ENCODE measurements around a stretch of chr12.

DNA sequence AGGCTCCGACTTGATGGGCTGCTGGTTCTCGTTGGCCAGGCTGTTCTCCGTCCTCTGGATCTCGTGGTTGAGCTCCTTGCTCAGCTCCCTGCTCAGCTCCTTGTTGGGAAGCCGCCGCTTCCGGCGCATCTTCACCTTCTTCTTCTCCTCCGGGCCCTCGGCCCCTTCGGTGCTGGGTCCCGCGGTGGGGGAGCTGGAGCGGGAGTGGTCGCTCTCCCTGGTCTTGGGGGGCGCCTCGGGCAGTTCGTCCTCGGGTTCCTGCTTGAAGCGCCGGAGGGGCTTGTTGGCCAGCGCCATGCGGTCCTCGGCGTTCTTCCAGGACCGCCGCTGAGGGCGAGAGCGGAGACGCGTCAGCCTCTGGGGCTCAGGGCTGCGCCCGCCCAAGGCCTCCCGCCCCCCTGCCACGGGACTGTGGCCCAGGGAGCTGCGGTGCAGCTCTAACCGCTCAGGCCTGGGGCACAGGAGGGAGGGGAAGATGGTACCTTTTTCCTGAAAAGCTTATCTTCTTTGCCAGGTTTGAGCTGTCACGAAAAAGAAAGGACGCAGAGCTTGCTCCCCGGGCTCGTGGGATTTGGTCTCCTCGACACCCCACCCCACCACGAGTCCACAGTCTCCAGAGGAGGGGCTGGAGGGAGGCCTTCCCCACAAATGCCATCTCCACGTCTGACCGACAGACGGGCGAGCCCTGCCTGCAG, 42.7 kb downstream of the RNF34 start:
- PRO-cap, result no peak
- RAMPAGE, long total RNA, 4 experiments, result no peak in any of the 4 experiments

DNA sequence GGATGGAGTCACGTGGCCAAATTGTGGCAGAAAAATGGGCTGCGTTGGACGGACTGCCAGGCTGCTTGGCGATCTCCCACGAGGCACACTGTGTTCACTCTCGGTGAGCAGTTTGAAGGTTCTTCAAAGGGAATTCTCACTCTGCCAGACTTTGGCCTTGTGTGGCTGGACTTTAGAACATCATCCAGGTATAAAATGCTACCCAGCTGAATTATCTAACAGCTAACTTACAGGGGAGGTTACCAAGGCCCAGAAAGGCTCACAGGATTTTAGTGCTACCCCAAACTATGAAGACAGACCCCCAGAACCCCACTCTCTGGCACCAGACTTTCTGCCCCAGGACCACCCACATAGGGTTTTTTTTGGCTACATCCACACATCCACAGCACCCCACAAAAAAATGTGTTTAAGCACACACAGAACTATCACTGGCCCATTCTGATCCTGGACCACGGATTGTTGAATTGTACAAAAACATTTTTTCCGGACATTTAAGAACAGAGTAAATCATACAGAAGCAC, 84.9 kb downstream of the KDM2B start:
- PRO-cap, result no peak
- RAMPAGE, long total RNA, 4 experiments, result no peak in any of the 4 experiments

- PRO-cap, result no peak
- RAMPAGE, long total RNA, 4 experiments, result no peak in any of the 4 experiments
These were observed 29.7 kb upstream of the KDM2B start for GRCh38 chr12:121610493-121610998.

GRCh38 chr12:121637330-121637863, 32.1 kb downstream of the MORN3 start:
- PRO-cap, result no peak
- RAMPAGE, long total RNA, 4 experiments, result no peak in any of the 4 experiments

DNA sequence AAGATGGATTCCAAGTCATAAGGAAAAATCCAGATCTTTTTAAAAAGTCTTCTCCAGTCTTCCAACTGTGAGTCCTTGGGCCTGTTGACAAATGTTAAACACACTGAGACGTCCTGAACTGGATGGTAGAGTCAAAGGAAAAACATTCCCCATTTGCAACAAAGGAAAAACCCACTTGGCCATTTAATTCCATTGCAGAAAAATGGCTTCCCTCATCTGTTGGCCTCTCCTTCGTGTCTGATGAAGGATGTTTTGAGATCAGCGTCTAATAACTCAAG, 1.2 kb upstream of the SETD1B start:
- PRO-cap, result unidirectional peak, minus-strand start at position 239 of the sequence
- RAMPAGE, long total RNA, 4 experiments, result start-site peak on the minus strand in 1 of 4 experiments, centred at position 242 of the sequence, 64 reads per replicate

GRCh38 chr12:121810255-121810835, 6.5 kb downstream of the SETD1B start:
- PRO-cap, result no peak
- RAMPAGE, long total RNA, 4 experiments, result no peak in any of the 4 experiments

DNA sequence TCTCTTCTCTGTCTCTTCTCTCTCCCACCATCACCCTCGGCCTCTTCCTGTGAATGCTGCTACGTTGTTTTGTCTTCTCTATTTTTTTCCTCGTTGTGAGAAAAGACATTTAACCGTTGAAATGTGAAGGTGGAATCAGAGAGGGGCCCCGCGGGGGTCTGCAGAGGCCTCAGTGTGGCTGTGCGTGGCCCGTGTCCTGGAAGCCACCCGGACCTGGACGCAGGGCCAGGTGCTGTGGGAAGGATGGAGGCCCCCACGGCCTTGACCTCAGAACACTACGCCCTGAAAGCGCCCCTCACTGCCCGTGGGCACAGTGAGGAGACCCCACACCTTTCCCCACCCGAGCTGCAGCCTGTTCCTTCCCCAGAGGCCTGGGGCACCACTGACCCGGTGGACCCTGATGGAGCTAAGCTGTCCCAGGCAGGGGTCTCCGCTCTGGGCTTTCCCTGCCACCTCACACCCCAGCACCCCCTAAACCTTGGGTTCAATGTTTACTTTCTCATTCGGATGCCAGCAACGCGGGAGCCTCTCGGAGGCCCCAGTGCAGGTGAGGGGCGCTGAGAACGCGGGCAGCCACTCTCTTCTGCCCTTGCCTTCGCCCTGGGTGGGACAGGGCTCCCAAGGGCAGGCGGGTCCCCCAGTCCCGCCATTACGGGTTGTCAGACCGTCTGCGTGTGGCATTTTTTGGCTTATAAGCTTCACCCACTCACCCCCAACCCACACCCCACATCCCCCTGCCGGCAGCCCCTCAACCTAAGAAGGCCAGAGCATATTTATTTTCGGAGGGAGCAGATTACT, 26.9 kb downstream of the SETD1B start:
- PRO-cap, result no peak
- RAMPAGE, long total RNA, 4 experiments, result no peak in any of the 4 experiments

DNA sequence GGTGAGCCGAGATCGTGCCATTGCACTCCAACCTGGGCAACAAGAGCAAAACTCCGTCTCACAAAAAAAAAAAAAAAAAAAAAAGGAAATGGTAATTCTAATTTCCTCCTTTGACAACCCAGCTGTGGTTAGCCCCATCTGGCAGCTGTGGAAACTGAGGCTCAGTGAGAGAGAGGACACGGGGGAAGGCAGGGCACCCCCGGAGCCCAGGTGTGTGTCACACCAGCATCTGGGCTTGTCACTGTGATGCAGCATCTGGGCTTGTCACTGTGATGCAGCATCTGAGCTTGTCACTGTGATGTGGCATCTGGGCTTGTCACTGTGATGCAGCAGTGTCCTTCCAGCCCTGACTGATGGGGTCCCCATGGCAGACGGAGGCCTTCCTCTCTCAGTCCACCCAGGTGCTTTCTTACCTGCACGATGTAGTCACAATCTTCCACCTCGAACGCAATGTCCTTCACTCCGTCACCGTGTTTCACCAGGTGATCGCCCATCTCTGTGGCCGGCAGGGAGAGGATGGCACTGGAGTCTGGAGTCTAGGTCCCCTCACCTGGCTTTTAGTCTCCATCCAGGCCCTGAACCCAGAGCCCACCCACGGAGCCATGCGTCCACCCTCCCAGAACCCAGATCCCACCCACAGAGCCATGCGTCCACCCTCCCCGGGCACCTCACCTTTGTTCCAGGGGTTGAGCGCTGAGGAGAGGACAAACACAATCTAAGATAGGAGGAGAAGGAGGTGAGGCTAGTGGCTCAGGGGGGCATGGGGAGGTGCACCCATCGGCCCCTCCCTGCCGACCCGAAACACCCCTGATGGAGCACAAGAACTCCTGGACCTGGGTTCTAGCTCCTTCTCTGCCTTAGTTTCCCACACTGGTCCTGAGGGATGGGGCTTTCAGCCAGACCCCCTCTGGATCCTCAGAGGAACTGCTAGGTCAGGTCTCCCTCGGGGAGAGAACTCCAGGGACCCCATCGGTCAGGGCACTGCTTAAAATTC, 2.5 kb downstream of the HPD start:
- PRO-cap, result no peak
- RAMPAGE, long total RNA, 4 experiments, result no peak in any of the 4 experiments

GRCh38 chr12:121915962-121916726, 2.2 kb upstream of the CFAP251 start:
- PRO-cap, result no peak
- RAMPAGE, long total RNA, 4 experiments, result no peak in any of the 4 experiments

DNA sequence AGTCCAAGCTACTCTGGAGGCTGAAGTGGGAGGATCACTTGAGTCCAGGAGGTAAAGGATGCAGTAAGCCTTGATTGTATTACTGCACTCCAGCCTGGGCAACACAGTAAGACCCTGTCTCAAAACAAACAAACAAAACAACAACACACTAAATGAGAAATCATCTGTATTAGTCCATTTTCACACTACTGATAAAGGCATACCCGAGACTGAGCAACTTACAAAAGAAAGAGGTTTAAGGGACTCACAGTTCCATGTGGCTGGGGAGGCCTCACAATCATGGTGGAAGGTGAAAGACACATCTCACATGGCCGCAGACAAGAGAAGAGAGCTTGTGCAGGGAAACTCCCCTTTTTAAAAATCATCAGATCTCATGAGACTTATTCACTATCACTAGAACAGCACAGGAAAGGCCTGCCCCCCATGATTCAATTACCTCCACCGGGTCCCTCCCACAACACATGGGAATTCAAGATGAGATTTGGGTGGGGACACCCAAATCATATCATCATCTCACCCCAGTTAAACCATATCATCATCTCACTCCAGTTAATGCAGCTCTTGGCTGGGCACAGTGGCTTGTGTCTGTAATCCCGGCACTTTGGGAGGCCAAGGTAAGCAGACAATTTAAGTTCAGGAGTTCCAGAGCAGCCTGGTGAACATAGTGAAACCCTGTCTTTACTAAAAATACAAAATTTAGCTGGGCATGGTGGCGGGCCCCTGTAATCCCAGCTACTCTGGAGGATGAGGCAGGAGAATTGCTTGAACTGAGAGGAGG, 4.5 kb upstream of the MLXIP start:
- PRO-cap, result no peak
- RAMPAGE, long total RNA, 4 experiments, result no peak in any of the 4 experiments

DNA sequence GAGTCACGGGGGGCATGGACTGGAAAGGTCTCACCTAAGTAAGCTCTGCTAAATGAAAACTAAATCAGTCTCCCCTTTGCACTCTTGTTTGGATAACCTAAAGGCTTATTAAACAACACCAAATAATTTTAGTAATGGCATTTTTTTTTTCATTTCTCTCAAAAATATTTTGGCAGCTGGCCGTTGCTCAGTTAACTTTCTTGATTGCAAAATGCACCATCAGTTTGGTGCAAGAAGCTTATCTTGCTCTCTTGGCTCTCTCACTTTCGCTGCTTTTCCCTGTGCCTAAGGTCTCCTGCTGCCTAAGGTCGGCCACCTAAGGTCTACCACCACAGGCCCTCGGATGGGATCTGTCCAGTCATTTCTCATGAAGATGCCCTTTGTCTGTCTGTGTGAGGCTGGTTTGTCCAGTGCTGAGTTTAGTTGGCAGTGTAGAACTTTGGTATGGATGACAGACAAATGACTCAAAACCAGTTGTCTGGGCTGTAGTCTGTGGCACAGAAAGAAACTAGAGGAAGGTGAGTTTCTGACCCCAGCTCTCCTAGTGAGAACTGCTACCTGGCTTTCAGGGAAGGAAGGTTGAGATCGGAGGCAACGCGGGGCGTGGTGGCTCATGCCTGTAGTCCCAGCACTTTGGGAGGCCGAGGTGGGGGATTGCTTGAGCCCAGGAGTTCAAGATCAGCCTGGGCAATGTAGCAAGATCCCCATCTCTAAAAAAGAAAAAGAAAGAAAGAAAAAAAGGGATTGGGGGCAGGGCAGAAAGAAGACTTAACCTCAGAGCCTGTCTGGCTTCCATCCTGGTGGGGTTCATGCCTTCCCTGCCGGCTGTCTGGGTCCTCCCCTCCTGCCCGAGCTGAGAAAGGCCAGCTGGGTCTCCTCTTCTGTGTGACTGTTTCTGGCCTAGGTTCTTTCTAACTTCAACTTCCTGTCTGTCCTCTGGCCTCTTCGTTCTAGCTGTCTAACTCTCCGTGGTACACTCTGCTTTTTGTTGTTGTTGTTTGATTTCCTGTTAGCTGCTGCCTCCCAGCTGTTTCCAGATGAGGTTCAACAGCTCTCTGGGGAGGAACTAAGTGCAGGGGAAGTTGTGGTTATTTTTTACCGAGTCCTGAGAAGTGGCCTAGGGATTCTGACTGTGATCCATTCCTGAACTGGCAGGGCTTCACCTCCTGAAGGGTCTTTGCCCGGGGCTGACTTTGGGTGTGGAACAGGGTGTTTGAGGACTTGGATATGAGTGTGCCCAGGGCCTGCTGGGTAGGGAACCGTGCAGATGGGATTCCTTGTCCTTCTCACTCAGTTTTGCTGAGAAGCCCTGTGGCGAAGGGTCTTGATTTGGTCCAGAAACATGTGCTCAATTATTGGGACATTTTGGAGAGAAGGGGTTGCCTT, 2.9 kb downstream of the MLXIP start:
- PRO-cap, result no peak
- RAMPAGE, long total RNA, 4 experiments, result start-site peak on the plus strand in 1 of 4 experiments, centred at position 373 of the sequence, 10 reads per replicate

DNA sequence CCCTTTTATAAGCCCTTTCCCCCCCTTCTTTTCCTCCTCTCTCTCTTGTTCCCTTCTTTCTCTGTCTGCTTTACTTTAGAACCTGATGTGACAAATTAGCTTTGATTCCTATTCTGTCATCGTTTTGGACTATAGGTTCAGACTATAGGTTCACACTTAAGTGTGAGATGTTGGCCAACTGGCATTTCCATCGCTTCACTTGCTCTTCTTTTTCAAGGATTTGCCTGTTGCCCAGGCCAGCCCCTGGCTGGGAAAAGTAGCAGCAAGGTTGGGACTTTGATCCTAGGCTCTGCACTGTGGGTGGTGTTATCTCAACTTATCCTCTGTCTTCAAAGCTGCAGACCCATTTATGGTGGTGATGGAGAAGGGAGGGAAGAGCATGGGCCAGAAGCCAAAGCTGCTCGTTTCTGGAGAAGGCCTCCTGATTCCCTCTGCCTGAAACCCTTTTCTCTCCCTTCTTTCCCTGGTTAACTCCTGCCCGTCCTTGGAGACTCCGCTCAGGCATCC, 27.3 kb downstream of the MLXIP start:
- PRO-cap, result no peak
- RAMPAGE, long total RNA, 4 experiments, result no peak in any of the 4 experiments

DNA sequence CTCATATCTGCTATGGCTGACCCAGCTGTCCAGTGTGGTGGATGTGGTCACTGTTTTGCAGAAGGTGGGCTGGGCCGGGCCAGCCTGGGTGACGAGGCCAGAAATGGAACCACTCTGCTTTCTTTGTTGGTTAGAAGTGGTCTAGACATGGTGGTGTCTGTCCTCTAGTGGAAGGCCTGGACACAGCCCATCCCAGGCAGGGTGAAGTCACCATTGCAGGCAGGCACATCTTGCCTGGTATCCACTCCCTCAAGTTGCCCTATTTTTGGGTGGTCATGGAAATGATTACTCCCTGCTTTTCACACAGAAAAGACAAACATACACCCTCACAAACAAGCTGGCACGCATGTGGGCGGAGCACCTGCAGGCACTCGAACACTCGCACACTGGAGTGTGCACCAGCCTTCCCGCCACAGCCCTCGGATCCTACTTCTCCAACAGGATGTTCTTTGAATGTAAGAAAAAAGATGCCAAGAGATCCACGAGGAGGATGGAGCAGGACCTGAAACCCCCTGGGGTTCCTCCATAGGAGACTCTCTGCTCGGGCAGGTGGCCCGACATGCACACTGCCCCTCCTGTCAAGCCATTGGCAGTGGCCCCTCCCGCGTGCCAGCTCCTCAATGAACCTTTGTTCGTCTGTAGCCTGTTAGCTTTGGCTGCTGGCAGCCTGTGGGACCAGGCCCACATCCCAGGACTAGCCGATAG, 38.4 kb downstream of the MLXIP start:
- PRO-cap, result no peak
- RAMPAGE, long total RNA, 4 experiments, result no peak in any of the 4 experiments

GRCh38 chr12:122123173-122123746, 44.7 kb downstream of the MLXIP start:
- PRO-cap, result no peak
- RAMPAGE, long total RNA, 4 experiments, result no peak in any of the 4 experiments

GRCh38 chr12:122184475-122185041, 1.6 kb downstream of the LRRC43 start:
- PRO-cap, result no peak
- RAMPAGE, long total RNA, 4 experiments, result no peak in any of the 4 experiments

GRCh38 chr12:122205858-122206407, 2.4 kb downstream of the B3GNT4 start:
- PRO-cap, result no peak
- RAMPAGE, long total RNA, 4 experiments, result no peak in any of the 4 experiments

- PRO-cap, result no peak
- RAMPAGE, long total RNA, 4 experiments, result no peak in any of the 4 experiments
These were observed 576 bp downstream of the DIABLO start for GRCh38 chr12:122225436-122225516.

DNA sequence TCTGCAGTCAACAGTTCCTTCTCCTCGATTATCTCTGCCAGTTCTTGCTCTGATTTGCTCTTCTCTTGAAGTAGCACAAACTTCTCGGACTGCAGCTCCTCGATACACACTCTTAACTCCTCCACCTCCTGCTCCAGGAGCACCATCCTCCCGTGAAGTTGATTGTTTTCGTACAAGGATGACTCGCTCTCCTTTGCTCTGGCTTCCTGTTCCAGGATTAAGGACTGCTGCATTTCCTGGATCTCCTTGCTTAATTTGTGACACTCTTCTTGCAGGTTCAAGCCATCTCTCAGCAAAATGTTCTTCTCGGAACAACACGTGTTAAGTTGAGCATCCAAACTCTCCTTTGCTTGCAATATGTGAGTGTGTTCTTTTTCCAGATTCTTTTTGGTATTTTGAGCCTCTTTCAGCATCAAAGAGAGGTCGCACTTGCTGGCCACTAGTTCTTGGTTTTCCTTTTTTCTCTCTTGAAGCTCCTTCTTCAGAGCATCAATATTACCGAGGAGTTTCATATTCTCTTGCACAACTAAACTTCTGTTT, 56.3 kb upstream of the VPS33A start:
- PRO-cap, result no peak
- RAMPAGE, long total RNA, 4 experiments, result no peak in any of the 4 experiments

GRCh38 chr12:122336440-122336830, 70.1 kb upstream of the VPS33A start:
- PRO-cap, result no peak
- RAMPAGE, long total RNA, 4 experiments, result start-site peak on the minus strand in 1 of 4 experiments, at chr12:122336653-122336736 at its widest, 74 reads per replicate

GRCh38 chr12:122866231-122867424, 29.3 kb downstream of the VPS37B start:
- PRO-cap, result no peak
- RAMPAGE, long total RNA, 4 experiments, result no peak in any of the 4 experiments

Measured in sigmoid colon (tissue), 4 donors.